ENCODE data around the gene UBN2.

DNA sequence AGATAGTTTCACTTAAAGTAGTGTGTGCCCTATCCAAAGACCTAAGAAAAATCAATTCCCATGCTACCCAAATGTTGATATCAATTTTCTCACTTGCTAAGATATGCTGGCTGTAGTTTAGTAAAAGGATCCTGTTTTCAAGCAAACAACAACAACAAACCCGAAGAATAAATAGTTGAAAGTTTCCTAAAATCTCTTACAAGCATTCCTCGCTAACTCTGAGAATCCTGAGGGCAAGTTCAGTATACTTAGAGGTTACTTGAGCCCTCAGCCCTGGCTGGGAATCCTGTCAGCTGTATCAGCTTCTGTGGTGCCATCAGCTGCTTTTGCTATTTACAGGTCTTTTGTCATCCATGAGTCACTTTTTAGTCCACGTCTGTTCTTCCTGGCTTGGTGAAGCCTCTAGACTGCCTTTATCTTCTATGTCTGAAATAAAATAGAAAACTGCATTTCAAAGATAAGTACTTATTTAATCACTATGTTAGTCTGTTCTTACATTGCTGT, 59.8 kb upstream of the MTPN start:
- RAMPAGE, long total RNA: no peak
- RRBS: no CpG with 5 or more reads among the region's 3 CpGs

GRCh38 chr7:136420092-136420293, 442.8 kb upstream of the MTPN start:
- RAMPAGE, long total RNA: no peak
- RRBS: no CpG with 5 or more reads among the region's 7 CpGs

- RAMPAGE, long total RNA: no peak
- RRBS: no CpG with 5 or more reads among the region's 33 CpGs
These were observed 37.2 kb upstream of the CHRM2 start for GRCh38 chr7:136830992-136831867.

GRCh38 chr7:136871208-136871738, 2.8 kb downstream of the CHRM2 start:
- RAMPAGE, long total RNA: no peak
- RRBS: no CpG with 5 or more reads among the region's 28 CpGs

- RAMPAGE, long total RNA: no peak
- RRBS: no CpG with 5 or more reads among the region's 16 CpGs
These were observed 68.7 kb downstream of the CREB3L2 start for GRCh38 chr7:137932823-137934013.

DNA sequence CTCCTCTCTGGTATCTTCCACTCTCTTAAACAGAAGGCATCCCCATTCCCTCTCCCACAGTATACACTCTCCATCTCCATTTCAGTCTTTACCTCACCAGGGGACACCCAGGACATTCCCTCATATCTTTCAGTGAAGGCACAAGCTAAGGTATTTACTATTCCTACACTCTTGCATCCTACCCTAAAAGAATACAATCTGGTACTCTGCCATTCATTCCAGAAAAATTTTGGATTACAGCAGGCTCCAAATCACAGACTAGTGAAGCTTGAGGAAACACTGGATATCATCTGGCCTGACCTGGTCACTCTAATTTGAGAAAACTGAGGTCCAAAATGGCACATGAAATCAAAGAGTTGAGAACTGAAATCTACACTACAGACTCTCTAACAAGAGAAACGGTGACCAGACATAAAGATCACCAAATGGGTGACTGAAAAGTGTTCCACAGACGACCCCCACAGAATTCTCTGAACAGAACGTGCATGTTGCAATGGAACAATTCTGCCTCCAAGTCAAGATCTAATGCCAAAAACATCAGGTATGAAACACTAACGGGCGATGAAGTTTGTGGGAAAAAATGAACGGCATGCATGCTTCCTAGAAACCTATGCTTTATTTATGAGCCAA, 61.6 kb downstream of the CREB3L2 start:
- RAMPAGE, long total RNA: no peak
- RRBS: no CpG with 5 or more reads among the region's 6 CpGs

DNA sequence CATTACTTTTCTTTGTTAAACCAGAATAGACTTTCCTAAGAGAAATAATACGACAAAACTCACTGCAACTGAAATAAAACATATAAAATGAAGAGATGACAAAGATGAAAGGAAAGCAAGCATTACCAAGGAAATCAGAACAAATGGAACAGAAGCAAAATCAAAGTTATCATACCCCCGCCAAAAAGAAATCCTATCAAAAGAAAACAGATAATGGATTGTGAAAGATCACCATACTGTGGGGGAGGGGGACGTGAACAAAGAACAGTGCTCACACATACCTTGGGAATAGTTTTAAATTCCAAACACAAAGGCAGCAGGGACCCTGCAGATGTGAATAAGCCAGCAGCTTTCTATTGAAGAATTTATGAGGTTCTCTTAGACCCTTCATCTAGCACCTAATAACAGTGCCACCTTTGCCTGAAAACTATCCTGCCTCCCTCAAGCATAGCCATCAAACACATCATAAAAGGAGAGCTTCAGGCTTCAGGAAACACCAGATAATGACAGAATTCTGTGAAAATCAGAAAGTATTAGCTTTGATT, 94.0 kb downstream of the AKR1D1 start:
- RAMPAGE, long total RNA: no peak
- RRBS: no CpG with 5 or more reads among the region's 3 CpGs

DNA sequence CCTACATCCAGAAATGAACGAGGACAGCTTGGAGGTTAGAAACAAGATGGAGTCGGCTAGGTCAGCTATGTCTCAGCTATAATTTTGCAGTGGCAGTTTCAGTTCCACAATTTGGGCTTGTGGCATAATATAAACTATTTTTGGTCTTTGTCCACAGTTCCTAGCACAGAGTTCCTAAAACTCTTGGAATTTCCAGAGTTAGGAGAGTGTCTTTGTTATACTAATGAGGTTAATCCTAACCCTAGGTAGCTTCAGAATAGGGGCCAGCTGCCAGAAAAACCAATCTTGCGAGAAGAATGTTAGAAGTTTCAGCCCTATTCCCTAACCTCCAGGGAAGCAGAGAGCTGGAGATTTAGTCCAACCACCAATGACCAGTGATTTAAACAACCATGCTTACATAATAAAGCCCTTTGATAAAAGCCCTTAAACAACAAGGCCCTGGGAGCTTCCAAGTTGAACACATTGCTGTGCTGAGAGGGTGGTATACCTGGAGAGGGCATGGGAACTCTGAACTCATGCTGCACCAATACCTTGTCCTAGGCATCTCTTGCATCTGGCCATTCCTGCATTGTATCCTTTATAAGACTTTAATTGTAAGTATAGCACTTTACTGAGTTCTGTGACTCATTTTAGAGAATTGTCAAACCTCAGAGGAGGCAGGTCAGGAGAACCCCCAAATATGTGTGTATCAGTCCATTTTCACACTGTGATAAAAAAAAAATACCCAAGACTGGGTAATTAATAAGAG, 132.1 kb downstream of the AKR1D1 start:
- RAMPAGE, long total RNA: no peak
- RRBS: no CpG with 5 or more reads among the region's 3 CpGs

DNA sequence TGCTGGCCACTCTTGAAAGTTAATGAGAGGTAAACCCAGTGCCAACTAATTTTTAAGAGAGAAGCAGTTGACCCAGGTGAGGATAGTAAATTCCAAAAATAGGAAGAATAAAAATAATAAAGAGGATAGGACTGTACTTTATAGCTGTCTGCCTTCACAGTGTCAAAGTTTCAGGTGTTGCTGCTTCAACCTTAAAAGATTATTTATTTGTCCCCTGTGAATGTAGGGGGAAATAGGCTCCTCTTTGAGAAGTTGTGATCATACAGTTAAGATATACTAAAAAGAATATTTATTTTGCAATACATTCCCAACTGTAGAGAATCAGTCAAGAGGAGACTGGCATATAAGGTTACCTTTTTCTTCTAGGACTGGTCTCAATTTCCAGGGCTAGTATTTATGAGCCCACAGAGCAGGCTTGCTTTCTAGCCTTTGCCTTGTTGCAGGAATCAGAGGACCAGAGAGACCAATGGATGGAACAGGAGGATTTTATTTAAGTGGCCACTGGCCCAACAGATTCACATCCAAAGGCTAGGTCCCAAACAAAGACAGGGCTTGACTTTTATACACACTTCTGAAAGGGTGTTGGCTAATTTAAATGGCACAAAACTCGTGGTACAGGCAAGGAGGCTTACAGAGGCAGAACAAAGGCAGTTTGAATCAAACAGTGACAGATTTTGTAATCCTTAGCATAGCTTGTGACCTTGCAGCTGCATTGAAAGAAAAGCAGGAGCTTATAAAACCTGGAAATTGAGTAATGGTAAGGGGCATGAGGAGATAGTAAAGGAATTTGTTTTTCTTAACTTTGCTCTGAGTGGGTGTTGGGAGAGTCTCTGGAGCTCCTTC, 96.5 kb downstream of the TRIM24 start:
- RAMPAGE, long total RNA: no peak
- RRBS: no CpG with 5 or more reads among the region's 1 CpG

GRCh38 chr7:138960960-138961482, 20.2 kb downstream of the KIAA1549 start:
- RAMPAGE, long total RNA: no peak
- RRBS: no CpG with 5 or more reads among the region's 10 CpGs

DNA sequence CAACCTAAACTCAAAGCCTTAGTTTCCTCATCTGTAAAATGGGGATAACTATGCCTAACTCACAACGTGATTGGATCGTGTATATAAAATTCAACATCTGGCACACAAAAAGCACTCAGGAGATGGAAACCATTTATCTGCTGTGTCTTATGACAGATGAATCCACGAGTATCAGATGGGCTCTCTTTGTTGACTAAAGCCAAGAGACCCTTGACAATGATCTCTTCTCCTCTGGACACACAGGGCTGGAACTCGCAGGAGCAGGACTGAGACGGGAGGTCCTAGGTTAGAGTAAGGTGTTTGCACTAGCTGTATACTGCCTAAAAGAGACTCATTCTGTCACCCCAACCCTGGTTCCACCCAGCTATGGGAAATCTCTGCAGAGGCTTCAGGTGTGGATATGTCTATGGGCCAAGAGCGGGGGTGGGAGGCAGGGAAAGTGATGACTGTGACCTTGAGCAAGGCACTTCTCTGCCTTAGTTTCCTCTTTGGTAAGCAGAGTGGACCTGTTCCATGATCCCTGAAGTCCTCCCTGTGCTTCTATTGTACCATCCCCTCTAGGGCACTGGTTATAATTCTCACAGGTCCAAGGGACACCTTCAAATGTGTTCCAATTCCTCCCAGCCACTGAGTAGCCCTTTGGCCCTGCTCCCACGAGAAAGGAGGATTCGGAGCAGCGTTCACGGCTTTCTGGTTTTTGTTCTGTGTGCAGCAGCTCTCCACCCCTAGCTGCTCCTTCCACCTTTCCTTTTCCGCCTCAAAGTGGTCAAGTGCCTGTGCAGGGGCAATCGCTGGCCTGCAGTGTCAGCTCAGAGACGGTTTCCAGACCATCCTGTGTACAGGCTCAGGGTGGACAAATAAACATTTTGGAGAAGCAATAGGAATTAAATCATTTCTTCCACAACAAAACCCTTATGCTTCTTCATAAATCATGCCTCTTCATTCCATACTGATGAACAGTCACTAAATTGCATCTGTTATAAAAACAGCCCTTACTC, 1.5 kb downstream of the KIAA1549 start:
- RAMPAGE, long total RNA: no peak
- RRBS: no CpG with 5 or more reads among the region's 13 CpGs

DNA sequence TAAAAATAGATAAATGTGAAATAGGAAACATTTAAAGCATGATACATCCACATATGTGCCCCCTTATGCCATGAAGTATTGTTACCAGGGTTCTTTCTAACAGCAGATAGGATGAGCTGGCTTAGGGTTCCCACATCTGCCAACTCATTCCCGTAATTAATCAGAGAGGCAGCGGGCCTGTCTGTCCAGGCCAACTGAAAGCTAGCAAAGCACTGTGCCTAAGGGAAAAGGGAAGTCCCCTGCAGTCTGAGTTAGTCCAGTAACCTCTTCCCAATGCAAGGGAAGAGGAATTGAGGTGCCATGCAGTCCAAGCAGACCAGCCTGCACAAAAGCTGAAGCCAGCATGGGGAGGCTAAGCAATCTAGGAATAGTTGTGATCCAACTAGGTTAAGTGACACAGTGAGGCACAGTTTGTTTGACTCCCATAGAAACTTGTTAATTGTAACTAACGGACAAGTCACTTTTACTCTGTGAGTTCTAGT, 18.3 kb upstream of the ZC3HAV1L start:
- RAMPAGE, long total RNA: no peak
- RRBS: no CpG with 5 or more reads among the region's 3 CpGs

DNA sequence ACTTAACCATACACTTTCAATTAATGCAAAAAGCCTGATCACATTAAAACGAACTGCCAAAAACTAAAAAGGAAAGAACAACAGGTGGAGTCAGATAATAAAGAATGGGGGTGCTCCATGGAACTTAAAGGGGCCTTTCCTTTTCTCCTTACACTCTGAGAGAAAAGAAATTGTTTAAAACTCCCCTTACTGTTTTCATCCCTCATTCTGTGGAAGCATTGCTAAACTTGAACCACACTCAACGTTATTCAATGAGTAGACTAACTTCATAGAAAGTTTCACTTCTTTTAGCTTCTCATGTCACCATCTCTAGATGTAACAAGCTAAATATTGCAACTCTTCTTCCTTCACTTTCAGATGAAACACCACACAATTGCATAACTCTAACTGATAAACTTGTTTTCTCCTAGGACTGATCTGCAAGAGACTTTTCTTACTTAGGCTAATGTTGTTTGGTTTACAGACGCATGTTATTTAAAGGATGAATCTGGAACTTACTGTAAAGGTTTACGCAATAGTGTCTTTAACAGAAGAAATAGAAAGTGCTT, 2.2 kb upstream of the TTC26 start:
- RAMPAGE, long total RNA: no peak
- RRBS: no CpG with 5 or more reads among the region's 4 CpGs

- RAMPAGE, long total RNA: no peak
- RRBS: 1% methylated on average over 41 of the region's 123 CpGs
These were observed at the start of gene UBN2 for GRCh38 chr7:139230939-139231974. Gene UBN2, plus strand, starts transcription at chr7:139231237.

DNA sequence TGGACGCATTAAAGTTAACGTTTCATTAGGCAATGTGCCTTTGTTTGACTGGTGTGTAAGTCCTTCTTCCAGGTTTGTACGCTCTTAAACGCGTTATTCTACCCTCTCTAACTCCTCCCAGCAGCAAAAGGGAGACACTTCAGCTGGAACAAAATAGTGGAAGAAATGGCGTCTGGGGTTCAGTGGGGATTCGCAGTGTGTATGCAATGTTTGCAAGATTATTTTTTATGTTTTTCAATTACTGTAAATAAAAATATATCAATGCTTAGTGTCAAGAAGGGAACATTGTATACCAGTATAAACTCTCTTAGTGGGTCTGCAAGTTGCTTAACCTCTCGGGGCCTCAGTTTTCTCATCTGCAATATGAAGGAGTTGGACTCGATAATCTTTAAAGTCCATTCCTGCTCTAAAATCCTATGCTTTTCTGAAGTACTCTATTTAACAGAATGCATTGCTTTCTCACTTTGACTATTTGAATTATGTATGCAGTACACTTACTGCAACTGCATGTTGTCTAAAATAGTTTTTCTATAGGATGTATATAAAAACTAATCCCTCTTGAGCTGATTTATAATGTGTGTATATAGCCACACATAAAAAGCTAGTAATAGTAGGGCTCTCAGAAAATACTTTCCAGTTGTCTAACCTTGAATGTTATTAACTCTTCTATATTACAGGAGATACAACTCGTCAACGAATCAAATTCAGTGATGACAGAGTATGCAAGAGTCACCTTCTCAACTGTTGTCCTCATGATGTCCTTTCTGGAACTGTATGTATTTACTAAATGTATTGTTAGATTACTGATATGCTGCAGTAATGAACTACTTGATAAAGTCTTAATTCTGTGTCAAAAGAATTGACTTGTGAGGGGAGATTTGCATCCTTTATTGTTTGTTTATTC, 15.9 kb downstream of the LUC7L2 start:
- RAMPAGE, long total RNA: no peak
- RRBS: no CpG with 5 or more reads among the region's 11 CpGs

- RAMPAGE, long total RNA: no peak
- RRBS: no CpG with 5 or more reads among the region's 3 CpGs
These were observed 43.8 kb downstream of the LUC7L2 start for GRCh38 chr7:139403440-139403920.

- RAMPAGE, long total RNA: no peak
- RRBS: no CpG with 5 or more reads among the region's 13 CpGs
These were observed 49.1 kb downstream of the KLRG2 start for GRCh38 chr7:139434303-139434911.

DNA sequence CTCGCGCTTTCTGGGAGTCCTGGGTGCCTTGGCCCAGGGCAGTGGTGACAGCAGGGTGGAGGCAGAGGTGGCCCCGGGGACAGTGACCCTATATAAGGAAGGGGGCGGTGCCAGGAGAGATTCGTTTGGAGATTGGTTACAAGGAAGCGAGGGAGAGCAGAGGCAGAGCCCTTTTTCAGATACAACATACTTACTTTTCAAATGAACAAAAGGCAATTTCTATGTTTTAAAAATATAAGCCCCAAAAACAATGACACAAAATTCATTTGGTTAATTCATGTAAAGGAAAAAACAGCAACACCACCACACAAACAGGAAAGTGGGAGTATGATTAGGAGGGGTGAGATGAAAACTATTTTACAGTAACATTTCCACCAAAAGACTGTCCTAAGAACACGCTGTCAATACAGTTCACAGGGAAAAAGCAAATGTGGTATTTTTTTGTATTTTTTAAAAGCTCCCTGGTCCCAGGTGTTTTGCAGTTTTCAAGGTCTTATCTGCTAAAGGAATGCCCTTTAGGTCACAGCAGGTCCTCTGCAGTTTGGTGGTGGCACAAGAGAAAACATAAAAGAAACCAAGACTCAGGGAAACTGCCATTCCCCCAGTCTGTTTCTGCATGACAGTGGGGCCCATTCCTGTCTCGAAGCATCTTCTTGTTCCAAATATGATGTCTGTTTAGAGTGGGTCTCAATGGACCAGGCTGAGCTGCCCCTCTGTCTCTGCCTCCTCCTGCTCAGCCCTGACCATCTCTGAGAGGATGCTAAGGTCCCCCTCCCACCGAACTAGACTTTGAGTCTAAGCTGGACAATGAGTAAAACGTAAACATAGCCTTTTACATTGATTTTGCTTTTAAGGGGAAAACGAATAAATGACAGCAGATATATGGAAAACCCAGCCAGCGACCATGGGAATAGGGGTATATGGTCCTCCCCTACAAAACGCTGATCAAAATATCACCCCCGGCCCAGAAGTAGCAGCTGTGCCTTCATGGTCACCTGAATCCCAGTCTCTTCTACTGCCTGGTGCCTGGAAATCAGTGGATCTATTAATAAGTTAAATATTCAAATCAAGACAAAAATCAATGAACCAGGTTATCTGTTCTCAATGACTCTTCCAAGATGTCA, 40.2 kb downstream of the CLEC2L start:
- RAMPAGE, long total RNA: no peak
- RRBS: no CpG with 5 or more reads among the region's 14 CpGs

DNA sequence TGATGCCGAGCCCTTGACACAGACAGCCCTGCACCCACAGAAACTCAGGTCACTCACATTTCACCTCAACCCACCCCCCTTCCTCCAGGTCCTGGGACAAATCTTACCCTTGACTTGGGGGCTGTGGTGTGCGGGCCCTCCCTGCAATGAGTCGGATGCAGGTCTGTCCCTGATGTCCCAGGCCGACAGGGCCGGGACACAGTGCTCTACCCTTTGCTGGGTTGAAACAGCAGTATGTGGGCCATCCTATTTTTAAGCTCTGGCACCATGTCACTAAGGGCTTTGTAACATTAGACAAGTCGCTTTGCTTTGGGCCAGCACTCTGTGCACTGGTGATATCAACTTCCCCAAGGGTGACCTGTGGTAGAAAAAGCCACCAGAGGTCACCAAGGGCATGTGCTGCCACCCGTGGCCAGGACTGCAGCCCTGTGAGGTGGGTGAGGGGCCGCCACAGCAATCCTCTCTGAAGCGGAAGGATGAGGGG, 51.2 kb downstream of the CLEC2L start:
- RAMPAGE, long total RNA: no peak
- RRBS: no CpG with 5 or more reads among the region's 9 CpGs

- RAMPAGE, long total RNA: no peak
- RRBS: no CpG with 5 or more reads among the region's 5 CpGs
These were observed 112.9 kb downstream of the HIPK2 start for GRCh38 chr7:139664739-139665411.

Data from kidney epithelial cell (primary cell).